Bronchial lymph node (tissue), 1 donor: ENCODE measurements around a stretch of chr15.

- PRO-cap = no peak
These were observed 150.0 kb downstream of the OR4F15 start for GRCh38 chr15:101961878-101962469.